Glomerular endothelial cell (primary cell): ENCODE data around the gene EVI5.

- RAMPAGE, long total RNA, result no peak
Observed at GRCh38 chr1:89895959-89897171, 75.5 kb downstream of the LRRC8D start.

DNA sequence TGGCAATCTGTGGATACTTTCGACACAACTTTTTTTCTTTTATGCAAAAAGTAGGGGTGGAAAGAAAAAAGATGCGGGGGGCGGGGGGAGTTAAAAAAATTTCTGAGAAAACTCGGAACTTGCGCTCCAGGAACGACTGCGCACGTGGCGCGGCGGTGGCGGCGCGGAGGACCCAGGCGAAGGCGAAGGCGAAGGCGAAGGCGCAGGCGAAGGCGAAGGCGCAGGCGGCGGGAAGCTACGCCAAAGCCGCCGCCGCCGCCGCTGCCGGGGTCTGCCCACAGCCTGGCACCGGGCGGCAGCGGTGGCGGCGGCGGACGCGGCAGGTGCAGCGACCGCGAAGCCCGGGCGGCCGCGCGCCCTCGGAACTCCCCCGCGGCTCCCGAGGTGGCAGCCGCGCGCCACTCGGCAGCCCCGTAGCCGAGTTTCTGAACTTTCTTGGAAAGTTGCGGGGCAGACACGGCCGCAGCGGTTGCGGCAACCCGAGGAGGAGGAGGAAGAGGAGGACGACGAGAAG, 306 bp upstream of the BARHL2 start:
- RAMPAGE, long total RNA, result no peak

GRCh38 chr1:90719298-90720331, 2.5 kb upstream of the BARHL2 start:
- RAMPAGE, long total RNA, result no peak

- RAMPAGE, long total RNA, result no peak
Observed at GRCh38 chr1:91129405-91129937, 107.6 kb upstream of the ZNF644 start.

DNA sequence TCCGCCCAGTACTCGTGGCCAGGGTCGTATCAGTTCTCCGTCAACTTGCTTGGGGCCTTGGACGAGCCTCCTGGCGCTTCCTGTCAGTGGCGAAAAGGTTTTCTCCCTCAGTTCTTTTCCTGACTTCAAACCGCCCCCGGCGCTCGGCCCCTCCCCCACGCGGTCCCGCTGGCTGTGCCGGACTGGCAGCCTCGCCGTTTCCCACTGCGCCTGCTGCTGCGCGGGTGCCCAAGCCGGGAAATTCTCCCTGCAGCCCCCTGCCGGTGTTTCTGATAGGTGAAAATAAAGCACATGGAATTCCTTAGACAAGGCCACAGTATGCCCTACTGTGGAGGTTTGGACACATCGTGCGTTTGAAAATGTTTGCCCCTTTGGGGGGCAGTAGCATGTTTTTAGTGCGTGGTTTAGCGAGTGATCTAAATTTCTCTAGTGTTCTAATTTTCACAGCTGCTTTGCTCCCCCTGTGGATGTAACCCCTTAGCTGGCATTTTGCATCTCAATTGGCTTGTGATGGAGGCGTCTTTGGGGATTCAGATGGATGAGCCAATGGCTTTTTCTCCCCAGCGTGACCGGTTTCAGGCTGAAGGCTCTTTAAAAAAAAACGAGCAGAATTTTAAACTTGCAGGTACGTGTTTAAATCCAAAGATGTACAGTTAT, 684 bp downstream of the CDC7 start:
- RAMPAGE, long total RNA, result no peak

GRCh38 chr1:91650568-91651493, 150.2 kb downstream of the CDC7 start:
- RAMPAGE, long total RNA, result no peak

DNA sequence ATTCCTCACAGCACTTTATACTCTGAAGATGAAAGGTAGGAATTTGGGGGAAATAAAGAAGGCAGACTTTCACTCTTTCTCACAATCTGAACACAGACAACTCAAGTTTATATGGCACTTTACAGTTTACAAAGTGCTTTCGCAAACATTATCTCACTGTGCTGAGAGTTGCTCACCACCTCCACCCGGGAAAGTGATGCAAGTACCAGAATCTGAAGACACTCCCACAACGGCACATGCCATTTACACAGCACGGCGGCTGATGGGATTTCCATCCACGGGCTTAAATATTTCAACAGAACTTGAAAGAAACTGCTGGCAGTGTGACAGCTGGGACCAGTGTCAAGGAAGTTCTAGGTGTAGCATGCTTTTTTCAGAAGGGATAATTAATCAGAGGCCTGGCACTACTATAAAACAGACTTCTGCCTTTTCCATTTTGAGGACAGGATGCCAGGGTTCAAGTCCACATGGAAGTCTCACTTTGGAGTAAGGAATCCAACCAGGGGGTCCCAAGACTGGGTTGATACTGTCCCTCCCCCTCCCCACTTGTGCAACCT, 155.1 kb downstream of the TGFBR3 start:
- RAMPAGE, long total RNA, result no peak

DNA sequence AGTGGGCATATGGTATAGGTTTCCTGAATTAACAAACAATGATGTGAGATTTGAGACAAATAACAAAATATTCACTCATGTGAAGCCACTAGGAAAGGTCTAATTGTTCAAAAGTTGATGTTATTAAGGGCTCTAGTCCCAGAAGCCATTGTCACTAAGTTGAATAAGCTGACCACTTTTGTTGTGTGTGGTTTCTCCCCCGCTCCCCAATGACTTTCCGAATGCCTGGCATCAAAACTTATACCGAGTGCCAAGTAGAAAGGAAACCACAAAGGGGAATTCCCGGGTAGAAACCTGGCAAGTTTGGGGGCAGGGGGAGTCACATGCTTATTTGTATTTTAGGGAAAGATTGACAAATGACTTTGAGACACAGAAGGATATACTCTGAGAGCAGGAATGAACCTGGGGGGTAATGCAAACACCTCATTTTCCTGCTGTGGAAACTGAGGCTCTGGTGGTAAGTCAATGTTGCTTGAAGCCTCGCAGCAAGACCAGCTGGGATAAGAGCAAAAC, 154.1 kb downstream of the TGFBR3 start:
- RAMPAGE, long total RNA, result no peak

DNA sequence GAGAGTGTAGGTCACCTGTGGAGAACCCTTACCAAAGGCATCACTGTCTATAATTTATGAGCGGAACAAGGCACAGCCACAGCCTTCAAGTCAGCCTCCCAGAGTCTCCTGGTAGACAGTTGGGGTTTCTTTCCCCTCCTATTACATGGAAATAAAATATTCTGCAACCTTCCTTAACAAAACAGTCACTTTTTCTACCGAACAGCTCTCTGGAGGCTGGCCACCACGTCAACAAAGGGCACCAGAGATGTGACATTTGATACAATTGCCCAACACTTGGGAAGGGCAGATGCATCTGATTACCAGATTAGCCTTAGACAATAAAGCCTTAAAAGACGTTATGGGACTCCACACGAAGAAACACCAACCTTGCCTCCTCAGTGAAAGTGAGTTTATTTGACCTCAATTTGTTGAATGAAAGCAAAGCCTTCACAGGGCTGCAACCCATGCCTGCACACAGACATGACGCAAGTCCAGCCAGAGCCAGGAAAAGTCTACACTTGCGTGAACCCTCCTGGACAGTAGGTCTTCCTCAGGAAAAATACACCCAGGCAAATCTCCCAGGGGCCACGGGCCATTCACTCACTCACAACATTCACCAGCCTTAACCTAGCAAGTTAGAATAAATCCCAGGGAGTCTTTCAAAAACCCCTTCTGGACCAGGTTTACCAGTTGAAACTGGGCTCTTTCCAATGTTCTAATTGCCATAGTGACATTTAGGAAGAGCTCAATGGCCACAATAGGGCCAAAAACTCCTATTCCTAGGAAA, 136.1 kb downstream of the TGFBR3 start:
- RAMPAGE, long total RNA, result no peak

- RAMPAGE, long total RNA, result no peak
Observed at GRCh38 chr1:91760898-91761933, 124.7 kb downstream of the TGFBR3 start.

GRCh38 chr1:91792444-91793257, 93.3 kb downstream of the TGFBR3 start:
- RAMPAGE, long total RNA, result no peak

DNA sequence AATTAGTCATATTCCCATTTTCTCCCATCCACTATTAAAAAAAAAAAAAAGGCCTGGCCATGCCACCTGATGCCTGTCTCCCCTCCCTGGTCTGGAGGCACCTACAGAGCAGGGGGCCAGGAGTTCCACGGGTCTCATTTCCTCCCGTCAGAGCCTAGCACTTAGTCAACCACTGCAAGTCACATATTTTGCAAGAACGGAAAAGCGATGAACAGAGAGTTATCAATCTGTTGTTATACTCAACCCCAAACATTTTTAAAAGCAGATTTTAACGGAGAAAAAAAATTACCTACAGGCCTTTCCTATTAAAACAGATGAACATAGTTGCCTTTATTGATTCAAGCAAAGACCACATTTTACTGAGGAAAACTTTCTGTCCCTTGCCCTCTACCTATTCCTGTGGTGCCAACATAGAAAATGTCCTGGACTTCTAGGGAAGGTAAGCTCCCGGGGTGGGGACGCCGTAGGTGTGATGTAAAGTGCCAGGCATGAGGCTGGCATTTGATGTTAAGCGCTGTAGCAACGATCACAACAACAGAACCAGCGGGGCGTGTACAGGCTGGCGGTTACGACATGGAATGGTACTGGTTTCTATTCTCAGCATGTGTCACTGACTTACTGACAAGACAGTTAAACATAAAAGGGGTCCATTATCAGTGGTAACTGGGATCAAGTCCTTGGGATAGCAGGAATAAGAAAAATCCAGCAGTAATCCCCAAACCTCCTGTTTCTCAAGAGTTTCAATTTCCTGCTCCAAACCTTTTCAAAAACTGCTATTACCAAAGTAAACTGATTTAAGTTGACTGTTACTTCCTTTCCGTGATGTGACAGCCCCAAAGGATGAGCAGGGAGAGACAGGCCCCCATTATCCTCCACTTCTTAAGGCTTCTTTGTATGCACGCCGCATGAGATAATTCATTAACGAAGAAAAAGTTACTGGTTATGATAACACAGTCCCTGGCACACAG, 59.0 kb downstream of the TGFBR3 start:
- RAMPAGE, long total RNA, result no peak

GRCh38 chr1:91863941-91864443, 22.0 kb downstream of the TGFBR3 start:
- RAMPAGE, long total RNA, result no peak

GRCh38 chr1:91924066-91924696, 25.0 kb upstream of the BRDT start:
- RAMPAGE, long total RNA, result no peak

DNA sequence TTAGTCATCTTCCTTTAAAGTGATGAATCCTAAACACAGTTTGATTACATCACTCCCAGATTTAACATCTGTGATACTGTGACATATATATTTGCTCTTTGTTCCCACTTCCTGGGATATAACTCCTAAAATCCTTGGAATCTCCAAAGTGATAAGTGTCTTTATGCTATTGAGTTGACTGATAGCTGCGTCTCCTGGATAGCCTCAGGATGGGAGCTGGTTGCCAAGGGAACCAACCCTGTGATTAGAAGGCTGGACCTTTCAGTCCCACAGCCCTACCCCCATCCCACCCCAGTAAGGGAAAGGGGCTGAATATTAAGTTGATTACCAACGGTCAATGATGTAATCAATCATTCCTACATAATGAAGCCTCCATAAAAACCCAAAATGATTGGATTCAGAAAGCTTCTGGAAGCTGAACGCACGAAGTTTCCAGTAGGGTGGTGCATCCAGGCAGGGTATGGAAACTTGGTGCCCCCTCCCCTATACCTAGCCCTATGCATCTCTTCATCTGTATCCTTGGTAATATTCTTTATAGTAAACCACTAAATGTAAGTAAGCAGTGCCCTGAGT, 21.4 kb downstream of the GLMN start:
- RAMPAGE, long total RNA, result no peak

- RAMPAGE, long total RNA, result no peak
Observed at GRCh38 chr1:92441685-92442398, 44.9 kb downstream of the GFI1 start.

GRCh38 chr1:92784495-92785238, at the start of gene EVI5:
EVI5 (minus strand) TSS chr1:92785108.
- RAMPAGE, long total RNA, result no peak

GRCh38 chr1:92836867-92837771, 5.3 kb downstream of the RPL5 start:
- RAMPAGE, long total RNA, result no peak

DNA sequence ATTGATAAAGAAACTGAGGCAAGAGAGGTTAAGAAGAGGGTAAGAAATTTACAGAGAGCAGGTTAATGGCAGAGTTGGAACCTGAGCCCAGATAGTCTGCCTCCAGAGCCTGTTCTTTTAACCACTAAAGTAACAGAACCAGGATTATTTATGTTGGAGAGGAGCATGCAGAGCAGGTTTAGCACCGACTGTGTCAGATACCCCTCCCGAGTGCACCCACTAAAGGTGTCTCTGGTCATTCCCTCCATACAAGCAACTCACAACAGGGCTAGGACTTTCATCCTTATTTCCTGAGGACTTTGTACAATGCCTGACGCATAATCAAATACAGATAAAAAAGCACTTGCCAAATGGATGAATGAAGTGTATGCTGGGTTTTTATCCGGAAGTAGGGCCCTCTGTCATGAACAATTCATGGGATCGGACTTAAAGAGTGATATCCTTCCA, 25.9 kb downstream of the RPL5 start:
- RAMPAGE, long total RNA, result no peak

- RAMPAGE, long total RNA, result no peak
Observed at GRCh38 chr1:93146176-93147475, 33.6 kb downstream of the TMED5 start.